ENCODE measurements around a stretch of chr3.

DNA sequence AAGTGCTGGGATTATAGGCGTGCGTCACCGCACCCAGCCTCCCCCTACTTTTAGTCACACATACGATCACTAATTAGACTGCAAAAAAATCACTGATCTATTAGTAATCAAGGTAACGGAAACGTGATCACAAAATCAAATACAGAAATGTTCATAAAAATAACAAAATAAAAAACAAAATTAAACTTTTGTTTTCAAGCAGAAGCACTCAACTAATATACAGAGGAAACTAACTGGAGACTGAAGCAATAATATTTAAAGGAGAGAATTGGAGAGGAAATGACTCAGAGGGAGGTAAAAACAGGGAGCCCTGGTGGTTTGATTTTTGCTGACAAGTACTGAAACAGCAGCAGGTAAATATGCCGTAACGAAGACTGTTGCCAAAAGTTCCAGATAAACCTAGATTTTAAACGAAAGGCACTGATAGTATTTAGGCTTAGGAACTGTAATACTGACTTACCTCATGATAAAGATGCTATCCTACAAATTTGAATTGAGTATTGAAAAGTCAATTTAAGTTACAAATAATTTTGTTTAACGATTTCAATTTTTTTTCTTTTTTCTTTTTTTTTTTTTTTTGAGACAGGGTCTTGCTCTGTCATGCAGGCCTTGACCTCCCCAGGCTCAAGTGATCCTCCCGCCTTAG is 4.4 kb downstream of the WDR53 start:
- RRBS: no CpG with 5 or more reads among the region's 11 CpGs

DNA sequence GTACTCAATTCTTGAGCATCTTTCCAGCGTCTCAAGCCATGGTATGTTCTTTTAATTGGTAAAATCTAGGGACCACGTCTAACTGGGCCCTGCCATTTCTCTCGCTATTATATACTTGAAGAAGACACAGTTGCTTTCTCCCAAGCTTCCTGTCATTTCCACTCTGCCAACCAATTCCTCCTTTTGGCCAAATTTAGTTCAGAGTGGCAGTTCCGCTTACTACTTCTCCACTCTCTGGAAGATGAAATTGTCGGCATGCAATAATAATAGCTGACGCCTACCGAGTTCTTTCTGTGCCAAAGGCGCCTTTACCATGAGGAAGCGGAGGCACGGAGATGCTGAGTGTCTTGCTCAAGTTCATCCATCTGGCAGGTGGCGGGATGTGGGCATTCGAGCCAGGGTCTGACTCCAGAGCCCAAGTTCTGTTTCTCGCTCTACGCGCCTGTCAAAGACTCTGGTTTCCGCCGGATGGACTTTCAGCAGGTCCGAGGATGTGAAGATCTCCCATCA is 14.6 kb upstream of the NRROS start:
- RRBS: no CpG with 5 or more reads among the region's 18 CpGs

GRCh38 chr3:196662003-196662986 is 22.8 kb downstream of the NRROS start:
- RRBS: no CpG with 5 or more reads among the region's 26 CpGs

DNA sequence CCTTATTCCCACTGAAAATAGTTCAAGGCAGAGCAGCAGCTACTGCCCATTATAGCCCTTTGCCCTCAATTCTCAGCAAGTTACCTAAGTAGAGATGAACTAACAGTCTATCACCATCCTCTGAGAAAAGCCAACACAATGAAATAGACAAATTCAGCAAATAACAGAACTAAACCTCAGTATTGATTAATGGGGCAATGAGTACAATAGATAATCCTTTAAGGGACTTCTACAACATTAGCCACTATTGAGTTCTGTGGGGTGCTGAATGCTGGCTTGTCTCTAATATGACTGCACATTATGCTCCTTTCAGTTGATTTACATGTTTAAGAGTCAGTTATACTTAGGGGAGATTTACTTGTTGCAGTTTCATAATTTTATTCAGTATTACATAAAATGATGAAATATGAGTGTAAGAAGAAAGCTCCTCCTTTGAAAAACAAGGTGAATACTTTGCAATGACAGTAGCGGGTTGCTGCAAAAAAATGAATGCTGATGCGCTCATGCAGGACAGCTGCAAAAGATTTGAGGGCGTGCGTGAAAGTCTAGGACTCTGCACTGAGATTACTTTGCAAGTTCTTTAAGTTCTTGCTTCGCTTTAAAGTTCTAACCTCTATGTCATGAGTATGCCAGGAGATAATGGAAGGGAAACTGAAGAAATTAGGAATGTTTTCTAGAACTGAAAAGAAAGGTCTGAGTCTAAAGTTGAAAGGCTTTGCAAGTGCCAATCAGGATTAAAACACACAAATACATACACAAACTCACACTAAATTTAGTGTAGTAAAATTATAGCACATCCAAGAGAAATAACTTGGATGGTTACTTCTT is 22.6 kb downstream of the SENP5 start:
- RRBS: no CpG with 5 or more reads among the region's 5 CpGs

DNA sequence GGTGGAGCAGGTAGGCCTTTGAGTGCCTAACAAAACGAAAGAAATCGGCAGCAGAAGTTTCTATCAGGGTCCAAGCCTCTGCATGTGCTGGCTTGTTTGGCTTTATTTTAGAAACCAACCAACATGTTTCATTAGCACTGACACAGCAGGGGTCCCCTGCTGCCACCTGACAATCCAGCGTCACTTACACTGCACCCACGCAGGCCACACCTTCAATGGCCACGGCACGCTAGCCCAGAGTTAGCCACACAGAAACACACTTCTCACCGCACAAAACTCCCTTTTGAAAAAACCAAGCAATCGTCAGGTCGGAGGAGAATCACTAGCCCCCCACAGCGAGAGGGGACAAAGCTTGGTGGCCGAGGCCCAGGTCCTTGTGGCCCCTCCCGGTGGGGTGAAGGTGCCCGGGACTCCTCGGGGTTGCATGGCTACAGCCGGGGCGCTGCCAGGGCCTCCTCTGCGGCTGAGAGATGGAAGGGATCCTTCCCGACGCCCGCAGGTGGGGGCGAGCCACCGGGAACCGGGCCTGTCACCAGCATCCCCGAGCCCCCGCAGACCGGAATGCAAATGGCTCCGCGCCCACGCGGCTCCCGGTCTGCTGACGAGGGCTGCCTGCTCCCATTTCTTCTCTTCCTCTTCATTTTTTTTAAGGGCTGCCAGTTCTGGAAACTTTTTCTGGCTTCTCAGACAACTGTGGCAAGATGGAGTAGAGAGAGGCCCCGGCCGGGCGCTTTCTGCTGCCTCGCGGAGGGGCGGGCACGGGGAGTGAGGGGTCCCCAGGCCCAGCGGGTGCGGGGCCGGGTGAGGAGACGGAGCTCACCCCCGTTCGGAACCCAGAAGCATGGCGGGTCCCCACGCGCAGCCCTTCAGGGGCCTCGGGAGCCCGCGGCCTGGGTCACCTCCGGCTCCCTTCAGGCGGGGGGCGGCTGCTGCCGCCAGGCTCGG is 27.7 kb downstream of the MELTF start:
- RRBS: 77% methylated on average over 27 of the region's 56 CpGs

GRCh38 chr3:197069097-197069436 is 39.5 kb upstream of the MELTF start:
- RRBS: no CpG with 5 or more reads among the region's 5 CpGs

- RRBS: no CpG with 5 or more reads among the region's 14 CpGs
These were observed 1.4 kb downstream of the DLG1 start for GRCh38 chr3:197297033-197297397.

GRCh38 chr3:197309355-197310468 is 11.3 kb upstream of the DLG1 start:
- RRBS: no CpG with 5 or more reads among the region's 8 CpGs

- RRBS: 97% methylated on average over 6 of the region's 27 CpGs
These were observed 96.3 kb upstream of the DLG1 start for GRCh38 chr3:197394433-197395423.

- RRBS: no CpG with 5 or more reads among the region's 6 CpGs
These were observed 103.4 kb upstream of the DLG1 start for GRCh38 chr3:197401756-197402209.

DNA sequence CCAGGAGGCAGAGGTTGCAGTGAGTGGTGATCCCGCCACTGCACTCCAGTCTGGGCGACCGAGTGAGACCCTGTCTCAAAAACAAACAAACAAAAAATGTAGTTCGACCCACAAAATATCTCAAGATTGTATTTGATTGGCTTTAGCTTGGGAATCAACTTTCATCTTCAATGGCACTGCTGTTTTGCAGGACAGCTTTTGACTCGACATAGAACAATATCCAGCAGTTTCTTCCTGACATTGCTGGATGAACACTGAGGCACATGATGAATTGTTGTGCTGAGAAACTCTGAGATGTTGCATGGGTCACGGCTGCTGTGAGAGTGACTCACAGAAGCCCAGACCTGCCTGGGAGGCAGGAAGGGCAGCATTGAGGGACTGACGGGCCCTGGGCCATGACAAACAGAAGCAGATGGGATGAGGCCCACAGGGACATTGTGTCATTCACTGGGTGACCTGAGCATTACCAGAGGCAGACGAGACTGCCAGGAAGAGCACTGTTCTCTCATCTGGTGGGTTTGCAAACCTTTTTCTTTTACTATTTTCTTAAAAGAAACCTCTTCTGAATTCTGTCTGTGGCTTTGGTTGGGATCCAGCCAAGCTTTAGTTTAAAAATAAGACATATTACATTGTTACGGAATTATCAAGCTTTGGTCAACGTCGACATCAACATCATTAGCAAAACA is 68.0 kb downstream of the BDH1 start:
- RRBS: no CpG with 5 or more reads among the region's 11 CpGs

GRCh38 chr3:197501282-197501528 is 54.6 kb downstream of the BDH1 start:
- RRBS: no CpG with 5 or more reads among the region's 2 CpGs

DNA sequence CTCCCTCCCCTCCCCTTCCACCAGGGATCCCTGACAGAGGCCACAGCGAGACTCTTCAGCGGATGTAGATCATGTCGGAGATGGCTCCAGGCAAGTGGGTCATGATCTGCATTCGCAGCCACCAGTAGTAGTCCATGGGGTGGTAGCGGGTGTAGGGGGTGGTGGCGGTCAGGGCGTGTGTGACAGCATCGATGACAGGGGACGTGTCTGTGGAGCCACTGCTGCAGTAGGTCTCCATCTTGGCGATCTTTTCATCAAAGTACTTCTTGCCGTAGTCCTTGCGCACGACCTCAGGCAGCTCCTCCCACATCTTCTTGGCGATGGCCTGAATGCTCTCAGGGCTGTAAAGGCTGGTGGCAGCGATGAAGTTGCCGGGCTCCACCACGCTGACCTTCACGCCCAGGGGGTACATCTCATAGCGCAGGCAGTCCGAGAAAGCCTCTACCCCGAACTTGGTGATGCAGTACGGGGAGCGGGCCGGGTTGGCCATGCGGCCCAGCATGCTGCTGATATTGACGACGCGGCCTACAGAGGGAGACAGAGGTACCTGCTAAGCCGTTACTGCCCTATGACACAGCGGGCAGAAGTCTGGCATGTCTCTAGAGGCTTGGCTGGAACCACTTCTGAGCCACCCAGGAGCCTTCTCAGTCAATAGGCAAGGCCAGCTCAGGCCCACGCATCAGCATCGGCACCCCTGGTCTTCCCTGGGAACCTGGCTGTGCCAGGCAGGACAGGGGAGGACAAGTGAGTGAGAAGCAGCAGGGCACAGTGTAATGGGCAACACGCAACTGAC is 43.7 kb downstream of the BDH1 start:
- RRBS: no CpG with 5 or more reads among the region's 33 CpGs

GRCh38 chr3:197516451-197517557 is 39.0 kb downstream of the BDH1 start:
- RRBS: no CpG with 5 or more reads among the region's 19 CpGs

DNA sequence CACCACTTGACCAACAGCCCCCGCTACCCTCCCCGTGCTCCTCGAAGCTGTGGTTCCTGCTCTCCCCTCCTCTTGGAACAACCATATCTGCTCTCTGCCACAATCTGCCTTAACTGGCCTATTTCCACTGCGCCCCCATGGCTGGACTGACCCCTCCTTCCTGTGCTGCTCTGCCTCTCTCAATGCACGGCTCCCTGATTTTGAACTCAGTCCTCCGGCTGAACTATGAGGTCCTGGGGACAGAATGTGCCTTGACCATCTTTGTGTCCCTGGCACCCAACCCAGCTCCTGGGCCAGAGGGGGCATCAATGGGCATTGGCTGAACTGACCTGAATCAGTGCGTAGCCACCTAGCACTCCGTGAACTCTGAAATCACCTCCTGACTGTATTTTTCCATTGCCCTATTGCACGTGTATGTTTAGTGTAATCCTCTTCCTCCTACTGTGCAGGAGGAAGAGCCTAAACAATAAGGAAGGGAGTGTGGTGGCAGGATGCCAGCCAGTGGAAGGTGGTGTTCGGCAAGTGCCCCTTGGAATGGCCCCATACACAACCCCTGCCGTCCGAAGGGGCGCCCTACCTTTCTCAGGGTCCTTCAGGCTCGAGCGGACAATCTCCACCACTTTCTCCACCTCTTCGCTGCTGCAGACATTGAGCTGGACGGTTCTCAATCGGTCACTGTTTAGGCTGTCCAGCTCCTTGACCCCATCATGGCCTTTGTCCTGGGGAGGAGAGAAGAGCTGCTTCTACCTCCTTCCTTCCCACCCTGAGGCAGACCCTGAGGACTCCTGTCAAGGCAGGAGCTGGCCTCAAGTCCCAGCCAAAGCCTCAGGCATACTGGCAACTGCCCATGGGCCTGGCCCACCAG is 33.5 kb downstream of the BDH1 start:
- RRBS: no CpG with 5 or more reads among the region's 18 CpGs

DNA sequence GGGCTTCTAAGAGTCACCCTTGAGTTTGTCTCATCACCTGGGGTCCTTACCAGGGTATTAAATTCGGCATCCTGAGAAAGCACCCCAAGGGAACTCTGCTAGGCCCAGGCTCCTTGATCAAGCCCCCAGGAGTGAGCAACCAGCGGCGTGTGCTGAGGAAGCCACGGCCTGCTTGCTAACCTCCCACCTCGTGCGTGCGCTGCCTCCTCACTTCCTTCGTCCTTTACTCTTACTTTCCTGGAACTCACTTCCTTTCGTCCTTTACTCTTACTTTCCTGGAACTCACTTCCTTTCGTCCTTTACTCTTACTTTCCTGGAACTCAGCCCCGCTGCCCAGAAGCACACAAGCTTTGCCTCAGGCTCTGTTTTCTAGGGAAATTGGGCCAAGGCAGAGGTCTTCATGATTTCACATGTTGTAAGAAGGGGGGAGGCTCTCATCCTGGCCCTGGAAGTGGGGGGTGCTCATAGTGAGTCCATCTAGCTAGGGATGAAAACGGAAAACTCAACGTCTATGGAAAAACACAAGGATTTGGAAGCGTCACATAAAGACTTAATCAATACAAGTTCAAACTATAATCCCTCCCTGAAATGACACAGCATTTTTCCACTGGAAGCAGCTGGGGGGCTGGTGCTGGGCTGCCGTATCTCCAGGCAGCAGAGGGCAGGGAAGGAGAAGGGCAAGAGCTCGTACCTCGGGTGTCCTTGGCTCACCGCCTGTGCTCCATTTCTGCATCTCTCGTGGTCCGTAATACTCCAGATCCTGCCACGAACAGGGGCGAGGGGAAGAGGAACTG is 36.8 kb upstream of the BDH1 start:
- RRBS: no CpG with 5 or more reads among the region's 22 CpGs

DNA sequence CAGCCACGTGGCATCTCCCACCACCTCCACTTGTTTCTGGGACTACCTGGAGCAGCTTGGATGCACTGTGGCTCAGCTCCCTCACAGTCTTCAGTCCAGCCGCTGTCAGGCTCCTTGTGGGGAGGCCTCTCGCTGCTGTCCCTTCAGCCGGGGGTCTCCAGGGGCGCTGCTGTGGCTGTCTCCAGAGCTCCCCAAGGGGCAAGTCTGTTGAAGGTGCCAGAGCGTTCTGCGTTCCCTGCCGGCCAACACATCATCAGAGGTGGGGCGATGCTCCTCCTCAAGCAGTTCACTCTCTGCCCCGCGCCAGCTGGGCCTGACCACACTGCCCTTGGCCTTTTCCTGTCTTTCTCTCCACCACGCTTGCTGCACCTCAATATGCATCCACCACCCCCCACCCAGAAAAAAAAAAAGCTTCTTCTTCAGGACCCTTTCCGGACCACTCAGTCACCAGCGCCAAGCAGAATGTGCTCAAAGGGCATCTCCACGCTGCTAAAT is 47.8 kb upstream of the BDH1 start:
- RRBS: no CpG with 5 or more reads among the region's 15 CpGs

DNA sequence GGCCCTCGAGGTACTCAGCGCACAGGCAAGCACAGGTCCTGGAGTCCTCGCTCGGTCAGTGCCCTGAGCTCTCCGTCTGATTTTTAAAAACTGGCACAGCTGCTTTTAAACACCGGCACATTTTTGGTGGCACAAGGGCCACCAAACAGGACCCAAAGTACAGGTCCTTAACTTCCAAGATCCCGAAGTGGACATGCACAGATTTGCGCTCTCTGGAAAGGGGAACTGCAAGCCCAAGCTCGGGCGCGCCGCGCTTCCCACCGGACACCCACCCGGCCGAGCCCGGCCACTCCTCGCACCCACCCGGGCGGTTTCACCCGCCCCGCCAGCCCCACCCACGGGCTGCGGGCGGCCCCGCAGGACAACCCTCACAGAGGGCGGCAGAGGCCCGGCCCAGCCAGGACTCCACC is 71.2 kb upstream of the BDH1 start:
- RRBS: 7% methylated on average over 5 of the region's 28 CpGs

DNA sequence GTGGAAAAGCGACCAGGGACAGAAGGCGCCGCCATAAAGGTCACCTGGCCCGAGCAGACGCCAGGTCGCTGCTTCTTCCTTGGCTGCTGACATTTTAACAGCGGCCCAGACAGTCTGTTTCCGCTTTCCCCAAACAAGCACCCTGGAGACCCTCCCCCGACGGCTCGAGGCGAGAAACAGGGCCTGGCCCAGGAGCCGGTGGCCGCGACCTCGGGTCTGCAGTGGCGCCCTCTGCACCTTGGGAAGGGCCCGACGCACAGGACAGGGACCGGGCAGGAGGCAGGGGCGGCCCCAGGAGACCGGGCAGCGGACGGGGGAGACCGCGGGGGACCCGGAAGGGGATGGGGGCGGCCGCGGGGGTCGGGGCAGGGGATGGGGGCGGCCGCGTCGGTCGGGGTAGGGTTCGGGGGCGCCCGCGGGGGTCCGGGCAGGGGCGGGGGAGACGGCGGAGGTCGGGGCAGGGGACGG is 82.6 kb downstream of the RUBCN start:
- RRBS: no CpG with 5 or more reads among the region's 46 CpGs

DNA sequence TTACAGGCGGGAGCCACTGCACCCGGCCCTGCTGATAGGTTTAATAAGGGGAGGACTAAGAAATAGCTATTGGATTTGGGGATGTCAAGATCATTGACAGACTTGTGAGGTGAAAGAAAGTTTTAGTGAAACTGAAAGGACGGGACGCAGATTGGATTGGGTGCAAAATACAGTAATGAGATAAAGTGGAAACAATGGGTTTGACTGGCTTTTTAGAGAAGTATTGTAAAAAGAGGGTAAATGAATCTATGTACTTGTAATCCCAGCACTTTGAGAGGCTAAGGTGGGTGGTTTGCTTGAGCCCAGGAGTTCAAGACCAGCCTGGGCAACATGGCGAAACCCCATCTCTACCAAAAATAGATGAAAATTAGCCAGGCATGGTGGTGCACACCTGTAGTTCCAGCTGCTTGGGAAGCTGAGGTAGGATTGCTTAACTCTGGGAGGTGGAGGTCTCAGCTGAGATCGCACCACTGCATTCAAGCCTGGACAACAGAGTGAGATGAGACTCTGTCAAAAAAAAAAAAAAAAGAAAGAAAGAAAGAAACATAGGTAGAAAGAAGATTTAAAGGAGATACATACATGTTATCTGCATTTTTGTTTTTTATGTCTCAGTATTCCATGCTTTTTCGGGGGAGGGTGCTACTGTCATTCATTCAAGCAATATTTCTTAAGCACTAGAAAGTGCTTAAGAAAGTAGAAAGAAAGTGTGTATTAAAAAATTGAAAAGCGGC is 54.0 kb downstream of the LRCH3 start:
- RRBS: no CpG with 5 or more reads among the region's 8 CpGs

Measured in OVCAR3 (cell line).